ENCODE measurements around a stretch of chr5.

GRCh38 chr5:79277695-79278189, 41.8 kb downstream of the JMY start:
- PRO-cap = no peak

DNA sequence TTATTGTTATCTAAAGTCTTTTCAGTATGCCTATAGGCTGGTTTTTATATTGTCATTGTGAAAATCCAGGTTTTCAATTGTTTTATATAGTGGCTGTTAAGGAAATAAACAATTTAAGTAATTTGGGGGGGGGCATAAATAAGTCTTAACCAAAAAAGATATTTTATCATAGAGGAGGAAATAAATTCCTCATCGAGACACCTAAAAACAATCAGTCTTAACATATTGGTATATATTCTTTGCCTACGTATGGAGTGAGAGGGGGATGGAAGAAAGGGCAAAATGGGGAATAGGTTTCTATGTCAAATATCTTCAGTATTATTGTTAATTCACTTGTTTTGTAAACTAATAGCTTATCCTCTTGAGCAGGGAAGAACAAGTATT, 53.7 kb downstream of the JMY start:
- PRO-cap = no peak

GRCh38 chr5:79323621-79324027, 87.7 kb downstream of the JMY start:
- PRO-cap = no peak

DNA sequence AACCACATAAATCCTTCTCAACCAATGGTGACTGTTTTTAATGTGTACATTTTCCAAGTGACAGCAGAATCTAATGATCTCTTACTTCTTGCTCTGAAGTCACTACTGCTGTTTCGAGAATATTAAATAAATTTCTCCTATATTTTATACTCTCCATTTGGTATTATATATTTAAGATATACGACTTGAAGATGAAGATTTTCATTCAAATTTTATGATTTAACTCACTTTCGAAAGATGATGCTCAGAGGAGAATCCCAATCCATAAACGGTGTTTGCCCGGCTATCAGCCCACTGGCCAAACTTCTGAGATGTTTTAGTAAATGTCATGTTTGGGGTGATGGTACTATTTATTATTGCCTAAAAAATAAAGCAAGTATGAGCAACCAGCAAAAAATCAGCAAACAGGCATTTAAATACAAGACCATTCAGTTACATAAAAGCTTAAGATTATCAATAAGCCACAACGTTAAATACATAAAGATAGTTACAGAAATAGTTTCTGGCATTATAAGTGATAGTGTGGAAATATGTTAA, 63.1 kb downstream of the HOMER1 start:
- PRO-cap = no peak

DNA sequence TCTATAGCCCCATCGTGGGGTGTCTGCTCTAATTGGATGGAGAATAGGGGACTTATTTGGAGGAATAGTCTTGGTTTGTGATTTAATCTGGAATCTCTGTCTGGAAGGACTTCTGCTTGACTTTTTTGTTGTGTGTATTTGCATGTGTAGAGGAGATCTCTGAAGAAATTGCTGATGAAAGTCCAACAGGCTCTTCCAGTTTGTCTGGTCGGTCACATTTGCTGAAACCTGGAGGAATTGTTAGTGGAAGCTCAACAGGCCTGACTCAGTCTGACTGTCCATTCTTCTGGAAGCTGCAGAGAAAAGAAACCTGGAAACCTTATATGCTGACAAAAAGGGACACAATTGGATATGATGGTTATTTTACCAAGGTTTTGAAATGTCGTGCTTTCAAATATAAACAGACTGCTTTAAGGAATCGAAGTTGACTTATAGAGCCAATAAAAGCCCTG, 33.4 kb upstream of the TENT2 start:
- PRO-cap = no peak

DNA sequence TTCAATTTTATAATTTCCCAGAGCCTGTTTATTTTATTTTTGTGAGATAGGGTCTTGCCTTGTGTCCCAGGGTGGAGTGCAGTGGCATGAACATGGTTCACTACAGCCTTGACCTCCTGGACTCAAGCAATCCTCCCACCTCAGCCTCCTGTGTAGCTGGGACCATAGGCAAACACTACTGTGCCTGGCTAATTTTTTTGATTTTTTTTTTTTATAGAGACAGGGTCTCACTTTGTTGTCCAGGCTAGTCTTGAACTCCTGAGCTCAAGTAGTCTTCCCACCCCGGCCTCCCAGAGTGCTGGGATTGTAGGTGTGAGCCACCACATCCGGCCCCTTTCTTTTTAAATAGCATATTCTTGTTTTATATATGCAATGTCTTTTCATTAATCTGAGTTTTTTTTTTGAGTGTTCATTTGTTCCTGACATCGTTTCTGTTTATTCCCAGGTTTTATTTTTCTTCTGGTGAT, 6.0 kb downstream of the TENT2 start:
- PRO-cap = no peak

DNA sequence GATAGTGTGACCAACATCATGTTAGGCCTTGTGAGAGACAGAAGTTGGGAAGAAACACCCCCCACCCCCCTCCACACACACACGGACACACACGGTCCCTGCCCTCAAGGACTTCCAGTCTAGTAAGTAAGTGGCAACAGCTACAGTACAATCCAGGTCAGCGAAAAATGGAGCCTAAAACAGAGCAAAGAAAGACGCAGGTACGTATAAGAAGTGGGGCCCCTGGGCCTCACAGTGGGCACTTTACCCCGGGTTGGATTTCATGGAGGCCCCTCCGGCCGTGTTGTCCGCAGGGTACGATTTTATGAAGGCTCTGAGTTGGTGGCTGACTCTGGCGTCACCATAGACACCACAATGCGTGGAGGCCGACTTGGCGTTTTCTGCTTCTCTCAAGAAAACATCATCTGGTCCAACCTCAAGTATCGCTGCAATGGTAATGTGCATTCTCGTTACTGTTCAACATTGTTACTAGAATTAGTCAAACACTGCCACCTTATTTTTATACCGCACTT, 47.0 kb downstream of the THBS4 start:
- PRO-cap = no peak

DNA sequence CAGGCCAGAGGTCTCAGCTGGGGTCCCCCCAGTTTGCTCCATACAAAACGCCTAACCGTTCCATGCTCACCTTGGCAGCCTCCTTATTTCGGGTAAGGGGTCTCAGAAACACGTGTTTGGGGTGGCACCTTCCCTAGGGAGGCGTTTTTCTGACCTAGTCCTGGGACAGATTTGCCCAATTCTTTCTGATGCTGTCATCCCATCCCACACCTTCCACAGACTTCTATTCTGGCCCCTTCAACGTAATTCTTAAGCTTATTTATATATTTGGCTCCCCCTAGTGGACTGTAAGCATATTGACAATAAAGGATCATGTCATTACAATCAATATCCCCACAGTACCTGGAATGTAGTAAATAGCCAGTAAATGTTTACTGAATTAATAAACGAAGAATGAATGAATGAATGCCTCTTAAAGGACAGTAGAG, 48.3 kb downstream of the THBS4 start:
- PRO-cap = no peak

- PRO-cap = no peak
Observed at GRCh38 chr5:80182795-80183638, 72.8 kb downstream of the SERINC5 start.

DNA sequence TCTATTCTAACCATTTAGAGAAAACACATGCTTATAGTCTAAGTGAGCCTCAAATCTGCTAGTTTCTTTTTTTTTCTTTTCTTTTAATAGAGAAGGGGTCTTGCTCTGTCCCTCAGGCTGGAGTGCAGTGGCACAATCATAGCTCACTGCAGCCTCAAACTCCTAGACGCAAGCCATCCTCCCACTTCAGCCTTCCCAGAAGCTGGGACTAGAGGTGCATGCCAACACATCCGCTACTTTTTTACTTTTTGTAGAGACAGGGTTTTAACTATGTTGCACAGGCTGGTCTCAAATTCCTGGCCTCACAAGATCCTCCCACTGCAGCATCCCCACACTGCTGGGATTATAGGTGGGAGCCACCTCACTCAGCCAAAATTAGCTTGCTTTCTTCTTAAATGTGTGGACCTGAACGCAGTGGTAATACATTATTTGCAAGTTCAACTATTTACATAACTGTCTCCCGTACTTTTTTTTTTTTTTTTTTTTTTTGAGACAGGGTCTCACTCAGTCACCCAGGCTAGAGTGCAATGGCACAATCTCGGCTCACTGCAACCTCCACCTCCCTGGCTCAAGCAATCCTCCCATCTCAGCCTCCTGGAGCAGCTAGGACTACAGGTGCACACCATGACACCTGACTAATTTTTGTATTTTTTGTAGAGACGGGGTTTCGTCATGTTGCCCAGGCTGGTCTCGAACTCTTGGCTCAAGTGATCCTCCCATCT, 66.0 kb downstream of the SERINC5 start:
- PRO-cap = no peak

DNA sequence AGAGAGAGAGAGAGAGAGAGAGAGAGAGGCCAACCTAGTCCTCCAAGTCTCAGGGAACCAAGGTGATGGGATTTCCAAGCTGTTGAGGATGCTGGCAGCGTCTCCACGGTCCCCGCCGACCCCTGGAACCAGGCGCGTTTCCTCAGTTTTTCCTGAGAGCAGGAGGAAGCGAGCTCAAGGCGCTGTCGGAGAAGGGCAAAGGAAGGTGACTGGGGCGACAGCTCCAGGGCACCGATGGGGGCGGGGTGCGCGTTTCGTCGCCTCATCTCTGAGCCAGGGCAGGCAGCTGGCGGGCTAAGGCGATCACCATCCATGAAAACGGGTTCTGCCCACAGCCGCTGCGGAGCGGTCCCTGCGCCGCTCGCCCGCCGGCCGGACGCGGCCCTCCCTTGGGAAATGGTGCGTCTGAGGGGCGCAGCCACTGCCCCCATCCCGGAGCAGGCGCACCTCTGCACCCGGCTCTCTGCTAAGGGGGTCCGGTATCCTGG, 1.1 kb downstream of the ANKRD34B start:
- PRO-cap = no peak

GRCh38 chr5:80626870-80627397, 27.5 kb upstream of the MSH3 start:
- PRO-cap = no peak

- PRO-cap = no peak
Observed at GRCh38 chr5:81164646-81164861, 68.6 kb upstream of the CKMT2 start.

DNA sequence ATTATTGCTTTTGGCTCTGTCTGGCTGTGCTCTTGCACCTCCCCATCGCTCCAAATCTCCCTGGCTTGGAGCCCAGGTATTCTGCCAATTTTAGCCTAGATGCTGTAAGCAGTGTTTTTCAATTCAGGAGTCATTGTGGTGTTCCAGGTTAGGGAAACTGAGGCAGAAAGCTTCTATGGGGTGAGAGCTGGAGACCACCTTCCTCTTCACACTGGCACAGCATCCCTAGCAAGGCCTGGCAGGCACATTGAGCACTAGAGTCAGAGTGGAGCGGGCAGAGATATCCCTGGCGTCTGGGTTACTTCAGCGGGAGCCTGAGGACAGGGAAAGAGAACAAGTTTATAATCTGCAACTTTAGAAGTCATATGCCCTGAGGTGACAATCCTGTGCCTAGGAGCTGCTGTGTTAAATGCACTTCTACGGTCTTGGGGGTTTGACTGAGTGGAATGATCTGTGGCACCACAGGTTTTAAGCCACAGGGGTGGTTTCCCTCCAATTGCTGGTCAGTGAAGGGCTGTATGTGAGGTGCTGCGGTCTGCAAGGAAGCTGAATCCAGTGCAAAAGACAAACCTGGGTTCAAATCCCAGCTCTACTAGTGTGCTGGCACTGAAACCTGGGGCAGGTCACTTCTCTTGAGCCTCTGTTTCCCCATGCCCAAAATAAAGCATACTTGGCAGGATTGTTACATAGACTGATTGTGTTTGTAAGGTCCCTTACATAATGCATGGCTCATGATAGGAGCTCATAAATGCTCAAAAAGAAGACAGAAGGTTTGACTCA, 2.9 kb downstream of the CKMT2 start:
- PRO-cap = no peak

- PRO-cap = no peak
Observed at GRCh38 chr5:81506763-81507480, 113.0 kb upstream of the ACOT12 start.

DNA sequence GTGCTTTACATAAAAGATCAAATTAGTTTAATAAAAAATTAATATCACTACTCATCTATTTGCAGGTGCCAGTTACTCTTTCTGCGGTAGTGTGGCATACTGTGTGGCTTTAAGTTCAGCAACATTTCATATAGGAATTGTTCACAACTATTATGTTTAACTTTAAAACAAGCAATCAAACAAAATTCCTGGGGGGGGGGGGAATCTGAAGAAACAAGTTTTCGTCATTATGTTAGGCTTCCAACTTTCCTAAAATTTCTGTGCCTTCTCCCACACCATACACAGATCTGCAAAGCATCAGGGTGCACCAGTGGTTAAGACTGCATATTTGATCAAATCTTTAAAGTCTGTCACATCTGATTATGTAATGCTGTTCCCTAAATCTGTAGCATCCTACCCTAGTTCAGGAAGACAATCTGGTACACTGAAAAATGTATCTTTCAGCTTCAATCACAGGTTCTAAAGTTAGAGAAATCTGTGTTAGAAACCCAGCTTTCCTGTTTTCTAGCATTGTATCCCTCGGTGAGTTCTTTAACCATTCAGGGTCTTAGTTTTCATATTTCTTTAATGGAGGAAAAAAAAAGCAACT, 4.0 kb downstream of the SSBP2 start:
- PRO-cap = no peak

GRCh38 chr5:81970960-81971596, 745 bp upstream of the ATG10 start:
- PRO-cap = no peak

GRCh38 chr5:82275068-82276249, 2.7 kb downstream of the RPS23 start:
- PRO-cap = no peak

GRCh38 chr5:82334791-82335263, 56.7 kb upstream of the RPS23 start:
- PRO-cap = unidirectional peak, plus-strand start at chr5:82335129

GRCh38 chr5:83055399-83056164, 21.6 kb downstream of the TMEM167A start:
- PRO-cap = no peak